Measurements from ENCODE around the gene TARS3.

DNA sequence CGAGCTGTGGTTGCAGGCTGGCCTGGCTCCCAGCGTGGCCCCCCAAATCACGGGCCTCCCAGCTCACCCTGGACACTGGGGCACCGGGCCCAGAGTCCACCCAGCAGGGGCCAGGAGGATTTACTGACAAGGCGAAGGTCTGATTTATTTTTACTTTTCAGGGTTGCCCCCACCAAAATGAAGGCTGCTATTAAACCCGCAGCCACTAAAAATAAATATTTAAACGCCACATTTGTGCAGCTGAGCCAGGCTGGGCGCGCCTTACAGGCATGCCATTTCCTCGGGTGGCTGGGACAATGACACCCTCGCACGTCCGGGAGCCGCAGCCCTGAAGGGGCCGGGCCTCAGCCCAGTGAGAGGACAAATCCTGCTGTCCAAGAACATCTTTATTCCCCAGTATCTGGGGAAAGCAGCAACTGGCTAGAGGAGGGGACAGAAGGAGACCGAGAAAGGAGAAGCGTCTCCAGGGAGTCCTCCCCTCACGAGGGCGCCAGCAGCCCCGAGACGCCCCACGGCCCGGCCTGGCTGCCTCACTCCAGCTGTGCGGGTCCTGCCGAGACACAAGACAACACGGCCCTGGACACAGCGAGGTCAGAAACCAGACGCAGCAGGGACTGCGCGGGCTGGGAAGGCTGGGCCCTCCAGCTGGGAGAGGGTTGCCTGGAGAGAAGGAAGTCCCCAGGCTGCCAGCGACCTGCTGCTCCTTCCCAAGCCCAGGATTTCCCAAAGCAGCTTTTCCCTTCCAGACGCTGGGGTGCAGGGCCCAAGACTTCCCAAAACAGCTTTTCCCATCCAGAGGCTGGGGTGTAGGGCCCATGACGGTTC, 130.3 kb downstream of the CHSY1 start:
- RRBS: no CpG with 5 or more reads among the region's 33 CpGs

DNA sequence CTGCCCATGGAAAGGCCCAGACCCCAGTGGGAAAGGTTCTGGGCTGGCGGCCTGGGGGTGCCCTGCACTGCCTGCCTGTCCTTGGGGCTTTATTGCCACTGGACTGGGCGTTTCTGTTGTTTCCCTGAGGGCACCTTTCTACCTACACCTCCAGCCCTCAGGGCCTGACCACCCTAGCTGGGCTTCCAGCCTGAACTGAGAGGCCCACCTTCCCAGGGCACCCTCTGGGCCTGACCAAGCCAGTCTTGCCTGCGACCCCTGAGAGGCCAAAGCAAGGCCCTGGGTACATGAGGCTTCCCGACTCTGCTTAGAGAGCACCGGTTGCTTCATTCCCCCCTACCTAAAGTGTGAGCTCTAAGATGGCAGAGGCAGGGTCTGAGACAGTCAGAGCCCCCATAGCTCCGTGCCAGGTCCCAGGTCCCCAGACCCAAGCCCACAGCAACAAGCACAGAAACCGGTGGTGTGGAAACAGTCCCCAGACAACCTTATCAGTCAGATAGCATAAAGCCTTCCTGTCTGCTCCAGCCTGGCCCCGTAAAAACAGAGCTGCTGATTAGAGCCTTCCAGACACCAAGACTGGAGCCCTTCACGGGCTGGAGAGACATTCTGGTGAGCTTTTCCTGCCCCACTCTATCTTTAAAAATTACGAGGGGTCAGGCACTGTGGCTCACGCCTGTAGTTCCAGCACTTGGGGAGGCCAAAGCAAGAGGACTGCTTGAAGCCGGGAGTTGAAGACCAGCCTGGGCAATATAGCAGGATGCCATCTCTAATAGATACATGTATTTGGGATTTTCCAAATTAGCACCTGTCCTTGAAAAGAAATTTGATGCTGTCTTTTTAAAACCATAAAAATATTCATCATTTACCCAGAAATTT, 102.7 kb downstream of the CHSY1 start:
- RRBS: no CpG with 5 or more reads among the region's 12 CpGs

DNA sequence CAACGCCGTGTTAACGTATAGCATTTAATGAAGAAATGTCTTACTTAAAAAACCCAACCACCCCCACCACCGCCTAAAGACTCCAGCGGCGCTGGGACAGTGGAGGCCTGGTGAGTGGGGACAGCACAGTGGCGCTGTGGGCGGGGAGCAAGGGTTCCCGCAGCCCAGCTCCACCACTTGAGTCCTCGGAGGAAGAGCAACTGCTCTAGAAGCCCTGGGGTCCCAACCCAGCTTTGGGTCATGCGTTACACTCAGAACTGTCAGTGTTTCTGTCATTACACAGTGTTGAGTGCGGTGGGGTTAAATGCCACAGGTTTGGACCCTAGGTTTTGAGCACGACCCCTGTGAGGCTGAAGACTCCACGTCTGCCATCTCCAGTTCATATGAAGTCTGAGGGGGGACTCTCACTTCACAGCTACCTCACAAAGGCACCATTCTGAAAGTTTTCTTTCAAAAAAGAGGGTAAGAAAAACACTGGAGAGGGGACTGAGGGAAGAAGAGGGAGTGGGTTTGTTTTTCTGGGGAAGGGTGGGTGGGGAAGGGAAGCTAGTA, 62.0 kb downstream of the CHSY1 start:
- RRBS: no CpG with 5 or more reads among the region's 14 CpGs

DNA sequence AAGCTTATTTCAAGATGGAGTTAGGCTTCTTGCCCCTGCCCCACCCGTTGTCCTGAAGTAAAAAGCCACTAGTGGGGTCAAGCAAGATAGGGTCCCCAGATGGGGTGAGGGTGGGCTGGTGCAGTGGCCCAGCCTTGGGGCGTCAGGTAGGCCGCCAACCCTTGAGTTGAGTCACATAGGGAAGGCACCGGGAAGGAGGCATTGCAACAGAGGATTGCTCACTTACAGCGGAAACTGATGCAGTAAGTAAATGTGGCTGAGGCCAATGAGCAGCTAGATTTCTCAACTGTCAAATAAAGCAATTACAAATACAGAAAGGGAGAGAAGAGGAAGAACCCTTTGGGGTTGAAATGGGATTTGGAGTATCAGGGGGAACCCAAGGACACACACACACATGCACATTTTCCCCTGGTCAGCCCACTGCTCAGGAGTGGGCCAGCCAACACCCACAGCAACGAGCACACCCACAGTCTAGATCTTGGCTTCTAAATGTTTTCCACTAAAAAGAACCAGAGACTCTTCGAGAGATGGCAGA, 44.0 kb downstream of the CHSY1 start:
- RRBS: no CpG with 5 or more reads among the region's 7 CpGs

DNA sequence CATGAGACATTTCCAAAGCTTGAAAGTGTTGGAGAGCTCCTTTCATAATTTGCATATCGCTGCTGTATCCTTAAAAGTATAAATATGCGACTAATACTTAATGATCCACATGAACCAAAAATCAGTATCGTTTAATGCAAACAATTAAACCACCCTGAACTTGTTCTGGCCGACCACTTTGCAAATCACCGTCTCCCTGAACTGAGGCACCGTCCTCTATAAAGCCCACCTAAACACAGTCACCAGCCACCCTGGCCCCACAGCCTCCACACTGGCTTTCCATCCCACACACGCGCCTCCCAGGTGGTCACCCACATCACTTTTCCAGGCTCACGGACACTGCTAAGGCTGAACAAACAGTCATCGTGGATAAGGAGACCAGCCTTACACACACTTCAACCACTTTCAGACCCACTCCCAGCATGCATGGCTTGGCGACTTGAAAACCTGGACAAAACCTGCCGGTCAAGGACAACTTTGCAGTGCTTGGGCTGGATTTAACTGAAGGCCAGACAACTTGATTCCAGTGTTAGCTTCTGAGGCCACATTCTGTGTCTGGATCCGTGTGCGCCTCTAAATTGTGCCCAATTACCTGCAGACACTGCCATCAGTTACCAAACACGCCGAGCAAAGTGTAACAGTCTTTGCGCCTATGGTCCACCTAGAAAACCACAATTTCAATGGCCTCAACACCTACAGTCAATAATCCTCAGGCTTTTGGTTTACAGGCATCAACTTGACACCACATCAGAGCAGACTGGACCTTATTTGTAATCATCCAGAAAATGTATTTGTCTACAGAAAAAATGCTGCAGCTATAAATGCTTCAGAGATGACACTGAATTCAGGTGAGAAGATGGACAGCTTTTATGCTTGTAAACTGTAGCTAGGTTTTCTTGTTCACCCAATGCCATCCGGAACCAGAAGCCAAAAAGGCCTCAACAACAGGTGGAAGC, 8.3 kb downstream of the CHSY1 start:
- RRBS: no CpG with 5 or more reads among the region's 18 CpGs

DNA sequence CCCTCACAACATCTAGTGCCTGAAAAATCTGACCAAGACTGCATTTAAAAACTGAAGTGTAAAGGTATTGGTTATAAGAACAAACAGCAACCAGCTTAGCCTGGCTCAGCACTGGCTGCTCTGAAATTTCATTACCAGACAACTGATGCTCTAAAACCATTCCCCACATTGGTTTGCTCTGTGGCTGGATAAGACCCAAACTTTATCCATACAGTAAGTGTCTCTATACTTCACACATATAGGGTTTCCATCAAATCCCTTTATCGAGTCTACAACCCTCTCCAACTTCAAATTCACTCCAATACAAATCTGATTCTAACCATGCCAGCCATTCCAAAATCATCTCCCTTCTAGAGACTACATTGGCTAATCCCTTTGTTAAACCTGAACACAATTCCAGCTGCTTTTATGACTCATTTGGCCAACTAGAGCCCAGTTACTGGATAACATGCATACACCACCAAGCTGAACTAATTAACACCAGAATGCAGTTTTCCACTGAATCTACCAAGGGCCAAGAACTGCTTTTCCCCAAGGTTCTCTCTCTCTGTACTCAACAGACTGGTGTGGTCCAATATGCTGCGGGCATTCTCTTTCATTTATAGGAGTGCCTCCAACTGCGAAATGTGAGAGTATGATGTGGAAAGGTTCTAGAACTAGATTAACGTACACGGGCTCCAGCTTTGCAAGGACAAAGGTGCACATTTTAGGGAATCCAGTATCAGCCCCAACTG, 1.6 kb downstream of the CHSY1 start:
- RRBS: no CpG with 5 or more reads among the region's 5 CpGs

DNA sequence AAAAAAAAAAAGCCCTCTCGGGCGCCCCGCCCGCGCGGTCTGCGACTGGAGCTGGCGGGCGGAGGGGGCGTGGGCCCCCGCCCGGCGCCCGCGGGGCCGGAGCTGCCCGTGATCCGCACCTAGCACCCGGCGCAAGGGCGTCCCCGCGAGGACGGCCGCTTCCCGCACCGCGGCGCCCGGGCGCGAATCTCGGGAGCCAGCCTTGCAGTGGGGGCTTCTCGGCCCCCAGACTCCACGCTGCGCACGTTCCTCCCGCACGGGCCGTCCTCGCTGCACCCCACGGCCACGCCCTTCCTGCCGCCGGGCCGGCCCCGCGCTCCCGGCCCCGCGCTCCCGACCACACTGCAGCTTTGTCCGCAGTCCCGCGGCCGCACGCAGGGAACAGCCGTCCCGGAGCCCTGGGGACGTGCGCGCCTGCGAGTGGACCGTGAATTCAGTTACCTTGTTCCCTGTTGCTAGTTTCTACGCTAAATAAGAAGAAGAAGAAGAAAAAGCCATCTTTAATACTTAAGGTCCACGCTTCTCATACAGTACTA, 302 bp upstream of the CHSY1 start:
- RRBS: 2% methylated on average over 22 of the region's 66 CpGs

- RRBS: no CpG with 5 or more reads among the region's 6 CpGs
These were observed 3.8 kb upstream of the CHSY1 start for GRCh38 chr15:101255619-101256080.

GRCh38 chr15:101358758-101359355, 63.8 kb upstream of the SNRPA1 start:
- RRBS: no CpG with 5 or more reads among the region's 10 CpGs

DNA sequence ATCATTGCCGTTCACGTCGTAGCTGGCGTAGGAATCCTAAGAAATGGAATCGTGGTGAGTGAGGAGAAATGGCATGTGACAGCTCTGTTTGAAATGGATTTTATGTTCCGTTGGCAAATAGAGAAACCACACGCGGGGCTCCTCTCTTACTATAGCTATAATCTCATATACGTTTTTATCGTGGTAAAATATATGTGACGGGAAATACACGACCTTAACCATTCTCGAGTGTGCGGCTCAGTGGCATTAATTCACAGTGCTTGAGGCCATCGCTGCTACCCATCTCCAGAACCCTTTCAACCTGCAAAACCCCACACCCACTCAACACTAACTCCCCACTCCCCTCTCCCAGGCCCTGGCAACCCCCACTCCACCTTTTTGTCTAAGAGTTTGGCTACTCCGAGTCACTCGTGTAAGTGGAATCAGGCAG, 59.5 kb downstream of the PCSK6 start:
- RRBS: no CpG with 5 or more reads among the region's 17 CpGs

DNA sequence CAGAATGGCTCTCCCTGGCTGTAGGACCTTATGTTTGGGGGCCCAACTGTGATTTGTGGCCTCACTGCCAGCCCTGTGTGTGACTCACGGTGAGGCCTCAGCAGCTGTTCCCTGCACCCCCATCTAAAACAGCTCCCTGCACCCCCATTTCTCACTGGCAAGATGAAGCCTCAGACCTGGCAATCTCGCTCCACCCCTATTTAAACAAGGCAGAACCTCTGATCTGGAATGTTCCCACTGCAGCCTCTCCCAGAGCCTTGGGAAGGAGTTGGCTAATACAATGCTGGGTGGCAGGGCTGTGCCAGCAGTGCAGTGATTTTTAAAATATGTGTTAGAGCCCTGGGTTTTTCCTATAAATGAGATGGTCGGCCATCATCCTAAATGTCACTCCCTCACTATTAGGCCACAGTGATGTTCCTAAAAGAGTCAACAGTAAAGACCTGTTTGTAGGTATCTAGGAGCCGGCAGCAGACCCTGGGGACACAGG, 9.7 kb upstream of the PCSK6 start:
- RRBS: no CpG with 5 or more reads among the region's 4 CpGs

- RRBS: no CpG with 5 or more reads among the region's 8 CpGs
These were observed 2.8 kb upstream of the TM2D3 start for GRCh38 chr15:101654914-101655352.

DNA sequence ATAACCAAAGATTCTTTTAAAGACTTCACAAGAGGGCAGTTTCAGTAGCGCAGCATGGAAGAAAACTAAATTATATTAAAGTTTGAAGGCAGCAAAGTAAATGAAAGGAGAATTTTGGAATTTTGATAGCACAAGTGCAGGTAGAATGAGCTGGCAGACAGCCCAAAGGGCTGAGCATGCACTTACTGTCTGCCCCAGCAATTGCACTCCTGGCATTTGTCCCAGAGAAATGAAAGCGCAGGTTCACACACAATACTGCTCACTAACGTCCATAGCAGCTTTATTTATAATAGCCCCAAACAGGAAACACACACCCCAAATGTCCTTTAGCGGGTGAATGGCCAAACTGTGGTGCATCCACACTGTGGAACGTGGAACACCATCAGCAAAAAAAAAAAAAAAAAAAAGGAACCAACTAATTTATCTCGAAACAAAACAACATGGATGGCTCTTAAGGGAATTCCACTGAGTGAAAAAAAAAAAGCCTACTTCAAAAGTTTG, 5.8 kb upstream of the TM2D3 start:
- RRBS: no CpG with 5 or more reads among the region's 6 CpGs

GRCh38 chr15:101723754-101724953, at the start of gene TARS3:
Gene TARS3, minus strand, starts transcription at chr15:101724473.
- RRBS: 2% methylated on average over 14 of the region's 102 CpGs